Subcutaneous preadipocyte (primary cell): ENCODE measurements around the genes ACSL6 and LEAP2.

DNA sequence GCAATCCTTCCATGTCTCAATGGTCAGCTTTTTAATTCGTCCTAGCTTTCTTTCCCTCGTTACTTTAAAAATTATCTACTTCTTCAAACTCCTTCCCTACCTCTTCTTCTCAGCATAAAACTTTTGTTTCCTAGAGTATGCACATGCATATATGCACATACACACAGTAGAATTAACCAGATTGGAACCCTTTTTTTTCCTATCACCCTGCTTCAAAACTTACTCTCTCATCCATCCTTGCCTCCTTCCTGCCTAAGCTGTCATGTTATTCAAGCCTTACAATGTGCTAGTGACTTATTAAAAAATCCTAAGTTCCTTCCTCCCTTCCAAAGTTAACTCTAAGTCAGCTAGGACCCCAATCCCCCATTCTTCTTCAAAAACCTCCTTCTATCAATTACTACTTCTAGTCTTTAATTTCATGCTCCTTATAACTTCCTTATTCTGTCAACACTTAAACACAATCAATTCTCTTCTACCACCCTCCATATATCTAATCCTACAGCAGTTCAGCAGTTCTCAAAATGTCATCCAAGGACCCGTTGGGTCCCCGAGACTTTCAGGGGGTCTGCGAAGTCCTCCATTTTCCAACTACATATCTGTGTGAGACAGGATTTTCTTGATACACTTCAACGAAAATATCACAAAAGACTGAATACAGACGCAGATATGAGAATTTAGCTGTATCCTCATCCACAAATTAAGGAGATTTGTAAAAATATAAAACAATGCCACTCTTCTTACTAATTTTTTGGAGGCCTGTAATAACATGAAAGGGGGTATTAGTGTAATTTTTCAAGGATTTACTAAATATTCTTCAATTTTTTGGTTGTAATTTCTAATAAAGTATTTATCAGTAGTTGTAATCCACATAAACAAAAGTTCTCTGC is 77.1 kb upstream of the RAPGEF6 start:
- CAGE, long polyA plus RNA: no peak

DNA sequence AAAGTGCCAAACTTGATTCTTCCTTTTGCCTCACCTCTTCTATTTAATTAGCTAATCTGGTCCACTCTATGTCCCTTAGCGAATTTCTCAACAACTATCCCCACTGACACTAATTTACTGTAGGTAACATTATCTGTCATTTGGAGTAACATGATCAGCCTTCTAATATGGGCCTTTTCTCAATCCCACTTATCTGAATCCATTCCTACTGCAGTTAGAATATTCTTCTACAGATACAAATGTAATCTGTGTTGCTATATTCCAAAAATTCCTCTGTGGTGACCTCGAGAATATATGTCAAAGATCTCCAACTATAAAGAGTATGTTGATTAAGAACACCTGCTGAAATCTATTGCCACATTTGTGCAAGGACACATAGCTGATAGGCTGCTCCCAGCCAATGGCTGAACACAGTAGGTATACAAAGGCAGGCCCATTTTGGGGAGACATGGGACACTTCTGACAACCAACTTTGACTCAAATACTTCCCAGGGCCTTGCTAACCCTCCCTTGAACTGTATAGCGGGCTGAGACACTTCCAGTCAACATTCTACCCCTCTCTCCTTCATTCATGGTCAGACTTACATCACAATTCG is 78.8 kb upstream of the RAPGEF6 start:
- CAGE, long polyA plus RNA: no peak

- CAGE, long polyA plus RNA: no peak
Measured at GRCh38 chr5:131974762-131975532, 29.5 kb upstream of the MEIKIN start.

- CAGE, long polyA plus RNA: no peak
Measured at GRCh38 chr5:132011431-132012541, at the start of gene ACSL6. Gene ACSL6, minus strand, starts transcription at chr5:132011658.

DNA sequence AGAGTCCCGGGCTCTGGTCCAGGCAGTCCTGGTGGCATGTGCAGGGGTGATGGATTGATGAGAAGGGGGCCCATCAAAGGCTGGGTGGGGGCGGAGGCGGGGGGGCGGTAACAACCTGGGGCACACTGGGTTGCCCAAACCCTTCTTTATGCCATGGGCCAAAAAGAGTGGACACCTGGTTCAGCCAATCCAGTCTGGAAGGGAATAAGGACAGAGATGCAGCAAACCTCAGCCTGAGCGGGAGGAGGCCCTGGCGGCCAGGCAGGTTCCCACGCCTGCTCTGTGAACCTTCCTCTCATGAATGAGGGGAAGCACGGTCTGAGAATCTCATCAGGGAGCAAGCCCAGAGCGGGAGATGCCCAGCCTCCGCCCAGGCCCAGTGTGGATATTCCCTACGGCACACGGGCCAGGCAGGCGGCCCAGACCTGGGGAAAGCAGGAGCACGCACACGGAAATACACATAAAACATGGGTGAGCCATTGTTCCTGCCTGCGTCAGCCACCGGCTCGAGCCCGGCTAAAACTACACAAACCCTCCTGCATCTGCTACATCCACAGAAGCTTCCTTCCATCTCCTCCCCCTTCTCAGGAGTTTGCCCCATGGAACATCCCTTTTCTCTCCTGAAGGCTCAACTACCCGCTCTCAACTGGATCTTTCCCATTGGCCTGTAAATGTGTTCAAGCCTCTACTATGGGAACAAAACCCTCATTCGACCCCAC is 1.0 kb upstream of the P4HA2 start:
- CAGE, long polyA plus RNA: no peak

DNA sequence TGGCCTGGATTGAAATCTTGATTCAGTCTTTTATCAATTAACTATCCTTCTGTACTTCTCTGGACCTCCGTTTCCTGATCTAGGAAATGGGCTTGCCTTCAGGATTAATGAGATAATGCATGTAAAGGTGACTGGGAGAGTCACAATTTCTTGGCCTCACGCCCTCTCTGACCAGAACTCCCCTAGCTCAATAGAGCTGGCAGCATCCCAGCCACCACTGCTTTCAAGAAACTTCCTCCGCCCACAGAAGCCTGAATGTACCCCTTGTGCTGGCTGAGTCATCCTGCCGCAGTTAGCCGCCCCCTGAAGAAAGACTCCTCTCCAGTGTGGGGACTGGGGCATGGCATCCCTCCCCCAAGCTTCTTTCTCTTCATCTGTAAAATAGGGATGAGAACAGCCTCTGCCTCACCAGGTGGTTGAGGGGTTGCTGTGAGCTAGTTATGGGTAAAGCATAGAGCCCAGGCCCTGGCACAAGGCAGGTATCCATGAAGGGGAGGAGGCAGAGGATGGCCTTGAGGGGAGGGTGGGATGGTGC is 3.2 kb downstream of the PDLIM4 start:
- CAGE, long polyA plus RNA: no peak

DNA sequence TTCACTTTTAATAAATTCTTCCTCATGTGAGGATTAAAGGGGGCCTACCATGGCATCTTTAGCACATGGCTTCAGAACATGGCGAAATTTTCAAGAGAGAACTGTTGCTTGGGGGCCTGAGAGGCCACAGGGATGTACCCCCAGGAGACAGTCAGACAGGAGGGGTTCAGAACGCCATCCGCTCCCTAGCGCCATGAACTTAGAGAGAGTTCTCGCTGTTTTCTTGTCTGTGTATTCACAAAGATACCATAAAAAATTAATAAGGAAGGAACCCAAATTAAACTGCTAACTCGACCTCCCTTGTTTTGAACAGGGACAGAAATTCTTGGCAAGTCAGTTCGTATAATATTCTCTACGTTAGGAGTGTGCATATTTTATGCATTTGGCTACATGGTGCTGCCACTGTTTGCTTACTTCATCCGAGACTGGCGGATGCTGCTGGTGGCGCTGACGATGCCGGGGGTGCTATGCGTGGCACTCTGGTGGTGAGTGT is 15.6 kb downstream of the SLC22A5 start:
- CAGE, long polyA plus RNA: no peak

- CAGE, long polyA plus RNA: no peak
Measured at GRCh38 chr5:132419611-132420018, 50.1 kb downstream of the SLC22A5 start.

GRCh38 chr5:132425419-132426472 is 56.2 kb downstream of the SLC22A5 start:
- CAGE, long polyA plus RNA: no peak

DNA sequence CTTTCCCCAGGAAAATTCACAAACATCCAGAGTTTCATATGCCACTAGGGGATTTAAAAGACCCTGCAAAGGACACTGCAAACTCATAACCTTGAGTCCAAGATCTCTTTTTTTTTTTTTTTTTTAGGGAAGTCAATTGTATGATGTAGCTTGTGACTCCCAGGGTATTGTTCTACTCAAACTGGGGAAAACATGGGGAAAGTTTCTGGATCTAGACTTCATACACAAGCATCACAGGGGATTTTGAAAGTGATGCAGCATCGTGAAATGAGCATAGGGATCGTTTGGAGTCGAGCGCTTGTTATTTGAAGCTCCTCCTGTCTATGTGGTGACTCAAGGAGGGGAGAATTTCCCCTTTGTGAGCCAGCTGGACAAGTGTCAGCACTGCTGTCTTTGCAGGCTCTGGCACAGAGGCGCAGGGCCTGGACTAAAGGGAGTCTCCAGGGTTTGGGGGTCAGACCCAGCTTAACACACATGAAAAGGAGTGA is 51.2 kb downstream of the IRF1 start:
- CAGE, long polyA plus RNA: no peak

- CAGE, long polyA plus RNA: no peak
Measured at GRCh38 chr5:132463860-132464189, 26.7 kb downstream of the IRF1 start.

DNA sequence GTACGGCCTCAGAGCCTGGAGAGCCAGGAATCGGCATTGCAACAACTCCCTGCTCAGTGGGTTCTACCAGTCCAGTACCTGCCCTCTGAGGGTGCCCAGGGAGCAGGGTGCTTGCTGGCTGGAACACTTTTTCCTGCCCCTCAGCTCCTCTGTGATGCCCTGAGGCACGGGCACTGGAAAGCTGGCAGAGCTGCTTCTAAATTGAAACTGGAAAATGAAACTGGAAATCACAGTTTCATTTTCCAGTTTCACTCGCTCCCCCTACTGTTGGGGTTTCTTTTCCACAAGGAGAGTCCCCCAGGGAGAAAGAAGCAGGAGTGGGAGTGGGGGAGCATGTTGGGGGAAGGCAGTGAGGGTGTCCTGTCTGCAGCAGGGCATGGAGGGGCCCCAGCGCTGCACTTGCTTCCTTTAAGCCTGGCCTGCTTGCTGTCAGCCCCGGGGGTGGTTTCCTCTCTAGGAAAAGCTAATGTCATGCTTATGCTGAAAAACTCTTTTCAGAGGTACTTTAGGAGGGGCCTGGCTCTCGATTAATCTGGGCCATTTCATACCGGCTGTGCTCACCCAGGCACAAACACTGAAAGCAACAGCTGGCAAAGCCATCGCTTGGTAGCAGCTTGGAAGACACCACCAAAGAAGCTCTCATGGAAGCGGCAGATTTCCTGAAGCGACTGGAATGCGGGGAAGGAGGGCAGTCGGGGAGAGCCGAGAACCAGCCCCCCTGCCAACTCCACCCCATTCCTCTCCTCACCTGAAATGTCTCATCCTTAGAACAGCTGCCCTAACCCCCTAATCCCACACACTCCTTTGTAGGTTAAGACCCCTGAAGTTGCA is 26.2 kb downstream of the IRF1 start:
- CAGE, long polyA plus RNA: no peak

- CAGE, long polyA plus RNA: no peak
Measured at GRCh38 chr5:132465021-132465696, 25.4 kb downstream of the IRF1 start.

DNA sequence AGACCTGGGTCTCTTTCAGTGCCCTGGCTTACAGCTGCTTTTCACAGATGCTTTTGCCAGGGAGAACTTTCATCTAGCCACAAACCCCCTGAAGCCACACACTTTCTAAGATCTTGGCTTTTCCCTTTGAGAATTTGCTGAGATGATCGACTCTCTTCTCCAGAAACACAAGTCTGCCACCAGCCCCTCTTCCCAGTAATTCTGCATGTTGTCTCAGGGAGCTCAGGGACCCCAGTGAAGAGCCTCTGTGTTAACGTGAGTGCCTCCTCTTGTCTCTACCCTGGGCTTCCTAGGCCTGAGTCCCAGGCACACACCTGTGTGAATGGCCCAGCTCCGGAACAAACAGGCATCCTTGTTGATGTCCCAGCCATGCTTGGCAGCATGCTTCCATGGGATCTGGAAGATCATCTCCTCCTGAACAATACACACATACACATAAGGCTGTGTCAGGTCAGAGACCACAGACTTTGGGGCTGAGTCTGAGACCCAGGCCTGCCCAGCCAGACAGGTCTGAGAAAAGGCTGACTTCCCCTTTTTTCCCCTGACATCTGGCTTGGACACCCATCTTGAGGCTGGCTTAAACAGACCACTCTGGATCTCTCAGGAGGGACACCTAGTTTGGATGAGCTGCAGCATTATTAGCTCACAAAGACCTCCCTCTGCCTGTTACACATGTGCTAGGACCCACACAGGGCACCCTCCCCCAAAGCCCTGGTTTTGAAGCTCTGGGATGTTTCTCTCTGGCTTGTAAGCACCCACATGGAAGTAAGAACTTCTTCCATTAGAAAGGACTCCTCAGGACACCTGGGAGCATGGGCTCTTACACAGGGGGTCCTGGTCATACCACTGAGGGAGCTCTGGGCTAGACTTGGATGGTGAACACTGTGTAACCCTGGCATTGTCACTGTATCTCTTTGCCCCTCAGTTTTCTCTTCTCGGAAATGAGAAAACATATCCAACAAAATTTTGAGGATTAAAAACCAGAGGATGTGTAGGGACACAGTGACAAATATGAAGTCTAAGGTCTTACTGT is 2.6 kb downstream of the IRF1 start:
- CAGE, long polyA plus RNA: no peak

DNA sequence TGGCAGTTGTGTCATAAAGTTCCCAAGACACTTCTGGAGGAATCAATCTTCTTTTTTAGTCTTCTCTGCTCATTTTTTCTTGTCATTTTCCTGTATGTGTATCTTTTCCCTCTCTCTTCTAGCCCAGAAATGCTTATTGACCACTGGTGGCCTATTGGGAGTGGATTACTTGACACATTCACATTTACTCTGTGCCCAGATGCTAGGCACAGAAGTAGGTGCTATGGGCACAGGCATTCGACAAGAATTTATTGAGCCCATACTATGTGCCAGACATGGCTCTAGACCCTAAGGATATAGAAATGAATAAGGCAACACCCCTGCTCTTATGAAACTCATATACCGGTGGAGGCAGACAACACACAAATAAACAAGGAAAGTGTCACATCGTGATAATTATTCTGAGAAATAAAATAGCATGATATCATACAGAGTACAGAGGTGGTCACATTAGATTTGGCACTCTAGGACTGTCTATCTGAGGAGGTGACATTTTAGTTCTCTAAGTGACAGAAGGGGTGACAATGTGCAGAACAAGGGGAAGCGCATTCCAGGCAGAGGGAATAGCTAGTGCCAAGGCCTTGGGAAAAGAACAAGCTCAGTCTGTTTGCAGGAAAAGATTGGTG is 12.5 kb upstream of the IRF1 start:
- CAGE, long polyA plus RNA: no peak

- CAGE, long polyA plus RNA: no peak
Measured at GRCh38 chr5:132775900-132776729, 924 bp downstream of the SEPTIN8 start.

DNA sequence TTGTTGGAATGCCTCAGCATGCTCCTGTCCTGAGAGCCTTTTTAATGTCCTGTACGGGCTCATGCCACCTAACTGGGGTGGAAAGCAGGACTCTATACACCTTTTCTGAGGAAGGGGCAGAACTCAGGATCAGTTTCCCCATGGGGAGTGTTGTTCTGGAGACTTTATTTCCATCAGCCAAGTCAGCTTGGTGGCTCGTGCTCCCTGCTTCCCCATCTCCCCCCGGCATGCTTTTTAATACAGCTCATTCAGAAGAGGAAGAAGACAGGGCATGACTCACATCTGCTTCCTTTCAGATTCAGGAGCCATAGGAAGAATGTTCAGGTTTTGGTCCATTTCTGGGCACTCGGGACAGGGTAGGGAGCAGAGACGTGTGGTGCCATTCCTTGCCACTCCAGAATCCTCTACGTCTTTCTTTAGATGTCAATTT is 5.1 kb upstream of the SEPTIN8 start:
- CAGE, long polyA plus RNA: no peak

GRCh38 chr5:132872898-132873907 is at the start of gene LEAP2:
Gene LEAP2, plus strand, starts transcription at chr5:132873668.
- CAGE, long polyA plus RNA: no peak

- CAGE, long polyA plus RNA: no peak
Measured at GRCh38 chr5:132876030-132876736, 2.7 kb downstream of the LEAP2 start.

DNA sequence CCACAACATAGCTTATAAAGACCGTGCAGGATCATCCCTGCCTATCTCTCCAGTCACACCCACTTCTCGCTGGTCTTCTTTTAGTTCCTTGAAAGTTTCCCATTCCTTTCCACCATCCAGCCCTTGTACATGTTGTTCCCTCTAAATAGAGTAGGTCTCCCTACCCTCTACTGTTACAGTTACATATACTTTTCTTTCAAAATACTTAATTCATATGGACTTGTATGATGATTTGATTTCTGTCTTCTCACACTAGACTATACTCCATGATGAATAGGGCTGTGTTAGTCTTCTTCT is 13.3 kb downstream of the LEAP2 start:
- CAGE, long polyA plus RNA: no peak